ENCODE measurements around a stretch of chr7.

DNA sequence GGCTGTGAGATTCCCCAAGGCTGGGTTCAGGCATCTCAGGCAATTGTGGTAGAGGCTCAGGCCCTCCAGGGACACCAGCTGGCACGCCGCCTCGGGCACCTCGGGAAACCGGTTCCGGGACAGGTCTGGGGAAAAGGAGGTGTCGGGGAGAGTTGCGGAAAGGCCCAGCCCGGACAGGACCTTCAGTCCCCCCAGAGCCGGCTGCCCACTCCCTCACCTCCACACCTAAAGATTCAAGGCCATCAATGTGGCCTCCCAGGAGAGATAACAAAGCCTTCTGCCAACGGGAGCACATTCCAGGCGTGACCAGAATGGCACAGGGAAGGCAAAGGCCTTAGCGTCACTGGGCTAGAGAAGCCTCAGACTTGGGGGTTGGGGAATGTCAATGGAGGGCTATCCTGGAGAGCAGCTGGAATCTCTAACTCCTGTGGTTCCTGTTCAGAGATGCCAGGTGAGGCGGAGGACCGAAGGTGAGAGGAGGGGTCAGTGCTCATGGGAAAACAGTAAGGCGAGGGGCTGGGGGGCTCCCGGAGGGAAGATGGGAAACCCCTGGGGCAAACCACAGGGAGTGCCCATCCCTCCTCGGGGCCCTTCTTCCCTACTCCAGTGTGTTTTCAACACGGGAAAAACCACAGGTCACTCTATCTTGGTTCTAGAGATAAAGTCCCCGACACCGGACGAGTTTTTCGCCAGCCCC is 3.4 kb downstream of the LRCH4 start:
- PRO-cap, result no peak
- RAMPAGE, long total RNA, 3 experiments, result no peak in any of the 3 experiments

GRCh38 chr7:100603608-100604670 is 1.8 kb downstream of the PCOLCE start:
- PRO-cap, result bidirectional peak, plus-strand start at chr7:100604317, minus-strand start at chr7:100604216
- RAMPAGE, long total RNA, 3 experiments, result start-site peak on the minus strand in 1 of 3 experiments, at chr7:100604207-100604216 at its widest, 20 reads per replicate

DNA sequence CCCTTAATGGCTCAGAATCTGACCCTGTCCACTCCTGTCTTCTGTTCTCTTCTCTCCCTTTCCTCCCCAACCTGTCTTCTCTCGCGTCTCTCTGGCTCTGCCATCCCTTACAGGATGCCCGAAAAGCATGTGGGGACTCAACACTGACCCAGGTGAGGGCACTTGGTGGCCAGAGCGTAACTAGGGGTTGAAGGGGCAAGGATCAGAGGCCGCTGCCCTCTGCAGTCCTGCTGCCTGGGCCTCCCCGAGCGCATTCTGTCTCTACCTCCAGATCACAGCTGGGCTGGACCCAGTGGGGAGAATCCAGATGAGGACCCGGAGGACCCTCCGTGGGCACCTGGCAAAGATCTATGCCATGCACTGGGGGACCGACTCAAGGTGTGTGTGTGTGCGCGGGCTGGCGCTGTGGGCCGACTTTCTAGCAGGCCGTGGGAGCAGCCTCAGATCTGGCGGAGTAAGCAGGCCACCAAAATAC is 2.9 kb downstream of the GNB2 start:
- PRO-cap, result no peak
- RAMPAGE, long total RNA, 3 experiments, result start-site peak on the plus strand in 1 of 3 experiments, centred at positions 134 to 368 of the sequence, 5 to 10 reads per replicate

GRCh38 chr7:100706819-100707317 is 947 bp downstream of the POP7 start:
- PRO-cap, result no peak
- RAMPAGE, long total RNA, 3 experiments, result no peak in any of the 3 experiments

GRCh38 chr7:100807171-100807990 is 19.9 kb downstream of the EPHB4 start:
- PRO-cap, result no peak
- RAMPAGE, long total RNA, 3 experiments, result no peak in any of the 3 experiments

DNA sequence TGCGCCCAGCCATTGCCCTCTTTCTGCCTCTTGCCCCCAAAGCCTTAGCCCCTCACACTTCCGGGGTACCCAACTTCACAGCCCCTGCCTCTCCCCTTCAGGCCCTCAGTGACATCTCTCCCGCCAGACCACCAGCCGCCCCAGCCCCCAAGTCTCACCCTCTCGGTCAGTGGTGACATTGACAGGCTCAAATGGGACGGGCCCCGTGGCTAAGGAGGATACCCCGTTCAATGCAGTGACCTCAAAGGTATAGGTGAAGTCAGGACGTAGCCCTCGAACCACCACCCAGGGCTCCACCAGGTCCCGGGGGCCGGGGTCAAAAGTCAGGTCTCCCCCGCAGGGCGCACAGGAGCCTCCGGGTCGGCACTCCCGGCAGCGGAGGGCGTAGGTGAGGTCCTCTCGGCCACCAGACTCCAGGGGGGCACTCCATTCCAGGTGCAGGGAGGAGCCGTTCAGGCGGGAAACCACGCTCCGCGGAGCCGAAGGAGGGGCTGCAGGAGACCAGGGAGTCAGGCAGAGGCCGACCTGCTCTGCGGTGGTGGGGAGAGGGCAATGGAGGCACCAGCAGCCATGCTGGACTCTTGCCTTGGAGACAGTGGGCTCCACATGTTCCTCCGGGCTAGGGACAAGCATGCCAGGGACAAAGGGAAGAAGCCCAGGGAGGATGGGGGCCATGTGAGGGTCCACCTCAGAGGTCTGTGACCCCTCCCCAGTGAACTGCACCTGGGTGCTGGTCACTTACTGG is 7.8 kb downstream of the EPHB4 start:
- PRO-cap, result no peak
- RAMPAGE, long total RNA, 3 experiments, result no peak in any of the 3 experiments

DNA sequence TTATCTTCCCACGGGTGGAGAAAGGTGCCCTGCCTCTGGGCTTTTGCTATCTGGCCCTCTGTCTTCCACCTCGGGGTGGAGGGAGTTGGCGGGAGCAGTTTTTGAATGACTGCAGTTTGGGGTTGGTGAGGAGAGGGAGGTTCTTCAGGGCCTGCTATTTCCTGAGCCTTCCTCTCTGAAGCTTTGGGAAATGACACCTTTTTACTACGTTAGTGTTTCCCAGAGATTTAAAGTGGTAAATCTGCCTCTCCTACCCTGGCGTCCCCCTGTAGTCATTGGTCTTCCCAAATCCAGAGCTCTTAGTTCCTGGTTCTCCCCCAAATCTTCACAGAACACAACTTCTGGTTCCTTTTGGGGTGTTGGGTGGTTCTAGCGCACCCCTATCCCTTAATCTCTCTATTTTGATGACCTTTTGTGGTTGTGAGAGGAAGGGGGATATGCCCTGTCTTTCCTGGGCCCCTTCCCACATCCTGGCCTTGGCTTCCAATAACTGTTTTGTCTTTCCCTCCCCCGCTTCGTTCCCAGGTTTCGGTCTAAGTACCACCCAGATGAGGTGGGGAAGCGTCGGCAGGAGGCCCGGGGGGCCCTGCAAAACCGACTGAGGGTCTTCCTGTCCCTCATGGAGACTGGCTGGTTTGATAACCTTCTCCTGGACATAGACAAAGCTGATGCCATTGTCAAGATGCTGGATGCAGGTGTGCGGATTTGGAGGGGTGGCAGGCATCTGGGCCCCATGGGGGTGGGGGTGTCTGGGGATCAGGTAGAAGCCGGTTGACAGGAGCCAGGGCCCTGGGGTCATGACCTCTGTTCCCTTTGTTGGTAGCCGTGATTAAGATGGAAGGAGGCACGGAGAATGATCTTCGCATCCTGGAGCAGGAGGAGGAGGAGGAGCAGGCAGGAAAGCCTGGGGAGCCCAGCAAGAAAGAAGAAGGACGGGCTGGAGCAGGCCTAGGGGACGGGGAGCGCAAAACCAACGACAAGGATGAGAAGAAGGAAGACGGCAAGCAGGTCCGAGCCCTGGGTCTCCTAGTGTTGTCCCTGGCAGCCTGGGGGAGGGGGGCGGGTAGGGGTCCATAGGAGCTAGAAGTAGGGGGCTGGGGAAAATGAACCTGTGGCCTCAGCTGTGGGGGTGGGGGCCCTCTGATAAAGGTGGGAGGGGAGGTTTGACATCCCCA is 5.6 kb downstream of the UFSP1 start:
- PRO-cap, result no peak
- RAMPAGE, long total RNA, 3 experiments, result start-site peak on the plus strand in 2 of 3 experiments, centred at positions 648 to 854 of the sequence, 19 to 141 reads per replicate

- PRO-cap, result no peak
- RAMPAGE, long total RNA, 3 experiments, result no peak in any of the 3 experiments
Observed at GRCh38 chr7:100942312-100942958, 6.9 kb upstream of the MUC3A start.

- PRO-cap, result no peak
- RAMPAGE, long total RNA, 3 experiments, result no peak in any of the 3 experiments
Observed at GRCh38 chr7:100966869-100967388, 2.4 kb upstream of the MUC12 start.

- PRO-cap, result no peak
- RAMPAGE, long total RNA, 3 experiments, result no peak in any of the 3 experiments
Observed at GRCh38 chr7:100967389-100968458, 1.6 kb upstream of the MUC12 start.

- PRO-cap, result no peak
- RAMPAGE, long total RNA, 3 experiments, result no peak in any of the 3 experiments
Observed at GRCh38 chr7:101095355-101095938, 10.2 kb downstream of the TRIM56 start.

DNA sequence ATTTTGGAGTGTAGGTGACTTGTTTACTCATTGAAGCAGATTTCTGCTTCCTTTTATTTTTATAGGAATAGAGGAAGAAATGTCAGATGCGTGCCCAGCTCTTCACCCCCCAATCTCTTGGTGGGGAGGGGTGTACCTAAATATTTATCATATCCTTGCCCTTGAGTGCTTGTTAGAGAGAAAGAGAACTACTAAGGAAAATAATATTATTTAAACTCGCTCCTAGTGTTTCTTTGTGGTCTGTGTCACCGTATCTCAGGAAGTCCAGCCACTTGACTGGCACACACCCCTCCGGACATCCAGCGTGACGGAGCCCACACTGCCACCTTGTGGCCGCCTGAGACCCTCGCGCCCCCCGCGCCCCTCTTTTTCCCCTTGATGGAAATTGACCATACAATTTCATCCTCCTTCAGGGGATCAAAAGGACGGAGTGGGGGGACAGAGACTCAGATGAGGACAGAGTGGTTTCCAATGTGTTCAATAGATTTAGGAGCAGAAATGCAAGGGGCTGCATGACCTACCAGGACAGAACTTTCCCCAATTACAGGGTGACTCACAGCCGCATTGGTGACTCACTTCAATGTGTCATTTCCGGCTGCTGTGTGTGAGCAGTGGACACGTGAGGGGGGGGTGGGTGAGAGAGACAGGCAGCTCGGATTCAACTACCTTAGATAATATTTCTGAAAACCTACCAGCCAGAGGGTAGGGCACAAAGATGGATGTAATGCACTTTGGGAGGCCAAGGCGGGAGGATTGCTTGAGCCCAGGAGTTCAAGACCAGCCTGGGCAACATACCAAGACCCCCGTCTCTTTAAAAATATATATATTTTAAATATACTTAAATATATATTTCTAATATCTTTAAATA is 11.4 kb downstream of the SERPINE1 start:
- PRO-cap, result bidirectional peak, plus-strand start at position 618 of the sequence, minus-strand start at position 539 of the sequence
- RAMPAGE, long total RNA, 3 experiments, result no peak in any of the 3 experiments

DNA sequence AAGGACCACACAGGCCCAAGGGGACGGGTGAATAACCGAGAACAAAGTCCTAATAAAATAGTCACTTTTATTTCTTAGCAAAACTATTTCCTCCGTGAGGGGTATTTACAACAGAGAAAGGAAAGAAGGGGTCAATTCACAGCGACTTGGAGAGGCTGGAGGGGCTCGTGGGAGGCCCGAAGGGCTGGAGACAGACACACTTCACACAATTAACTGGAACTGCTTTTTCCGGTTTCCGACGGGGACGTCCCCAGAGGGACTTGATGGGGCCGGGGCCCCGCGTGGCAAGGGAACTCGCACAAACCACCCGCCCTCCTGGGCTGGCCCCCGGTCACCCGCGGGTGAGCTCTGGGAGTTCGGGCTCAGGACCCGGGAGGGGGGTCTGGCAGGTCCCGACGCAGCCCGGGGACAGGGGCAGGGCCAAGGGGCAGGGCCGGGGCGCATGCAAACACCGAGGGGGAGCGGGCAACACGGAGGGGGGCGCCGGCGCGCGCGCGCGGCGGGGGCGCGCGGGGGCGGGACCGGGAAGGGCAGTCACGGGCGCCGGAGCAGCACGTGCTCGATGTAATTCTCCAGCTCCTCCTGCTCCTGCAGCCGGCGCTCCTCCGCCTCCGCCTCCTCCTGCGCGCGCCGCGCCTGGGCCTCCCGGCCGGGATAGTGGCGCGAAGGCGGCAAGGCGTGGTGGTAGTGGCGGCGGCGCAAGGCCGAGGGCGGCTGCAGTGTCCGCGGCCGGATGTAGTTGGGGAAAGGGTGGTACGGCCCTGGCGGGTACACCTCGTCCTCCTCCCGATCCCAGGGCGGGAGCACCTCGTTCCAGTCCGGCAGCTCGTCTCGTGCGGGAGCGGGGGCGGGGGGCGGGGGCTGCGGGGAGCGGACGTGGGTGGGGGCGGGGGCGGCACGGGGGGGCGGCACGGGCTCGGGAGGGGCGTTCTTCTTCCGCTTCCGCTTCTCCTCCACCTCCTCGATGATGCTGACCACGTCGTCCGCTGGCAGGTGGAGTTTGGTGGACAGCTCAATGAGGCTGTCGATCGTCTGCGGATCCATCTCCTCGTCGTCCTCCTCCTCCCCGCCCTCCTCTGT is 2.6 kb downstream of the VGF start:
- PRO-cap, result no peak
- RAMPAGE, long total RNA, 3 experiments, result no peak in any of the 3 experiments

DNA sequence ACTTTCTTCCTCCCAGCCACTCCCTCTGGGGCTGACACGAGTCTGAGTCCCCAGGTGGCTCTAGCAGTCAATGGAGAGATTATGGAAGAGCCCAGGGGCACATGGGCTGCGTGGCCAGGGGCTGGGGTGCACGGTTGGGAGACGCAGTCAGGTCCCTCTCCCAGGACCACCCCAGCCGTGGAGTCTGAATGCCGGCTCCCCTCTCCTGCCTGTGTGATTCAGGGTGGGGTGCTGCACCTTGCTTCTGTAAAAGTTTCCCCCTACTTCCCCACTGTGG is 1.9 kb downstream of the CLDN15 start:
- PRO-cap, result no peak
- RAMPAGE, long total RNA, 3 experiments, result no peak in any of the 3 experiments

DNA sequence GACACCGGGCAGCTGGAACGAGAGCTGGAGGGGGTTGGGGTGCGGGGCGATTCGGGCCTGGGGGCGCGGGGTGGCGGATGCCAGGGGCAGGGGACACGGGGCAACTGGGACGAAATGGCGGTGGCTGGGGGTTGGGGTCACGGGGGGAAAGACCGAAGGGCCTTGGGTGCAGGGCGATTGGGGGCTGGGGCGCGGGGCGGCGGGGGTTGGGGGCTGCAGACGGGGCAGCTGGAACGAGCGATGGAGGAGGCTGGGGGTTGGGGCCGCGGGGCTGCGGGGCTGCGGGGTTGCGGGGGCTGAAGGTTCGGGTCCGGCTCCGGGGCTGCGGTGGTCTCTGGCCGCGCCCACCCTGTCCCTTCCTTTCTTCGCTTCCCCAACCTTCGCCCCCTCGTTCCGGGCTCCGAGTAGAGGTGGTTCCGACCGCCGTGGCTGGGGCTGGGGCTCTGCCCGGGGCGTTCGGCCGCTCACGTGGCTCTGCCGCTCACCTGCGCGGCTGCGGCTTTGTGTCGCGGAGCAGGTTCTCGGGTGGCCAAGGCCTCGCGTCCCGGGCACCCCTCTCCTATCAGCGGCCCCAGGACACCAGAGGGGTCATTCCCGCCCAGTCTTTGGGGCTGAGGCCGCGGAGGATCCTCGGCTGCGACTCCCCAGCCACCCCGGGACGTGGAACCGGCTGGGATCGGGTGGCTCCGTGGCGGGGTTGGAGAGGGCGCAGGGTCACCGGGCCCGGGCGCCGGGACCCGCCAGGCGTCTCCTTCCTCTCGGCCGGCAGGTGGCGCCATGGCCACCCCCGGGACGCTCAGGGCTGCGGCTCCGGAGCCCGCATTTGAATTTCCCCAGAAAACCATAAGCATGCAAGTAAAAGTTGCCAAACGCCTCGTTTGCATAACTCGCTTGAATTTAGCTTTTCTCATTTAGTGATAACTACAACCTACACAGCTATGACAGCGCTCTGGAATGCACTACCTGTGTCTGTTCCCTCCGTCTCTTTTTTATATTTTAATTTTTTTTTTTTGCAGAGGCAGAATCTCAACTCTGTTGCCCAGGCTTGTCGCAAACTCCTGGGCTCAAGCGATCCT is 1.0 kb downstream of the COL26A1 start:
- PRO-cap, result no peak
- RAMPAGE, long total RNA, 3 experiments, result no peak in any of the 3 experiments

DNA sequence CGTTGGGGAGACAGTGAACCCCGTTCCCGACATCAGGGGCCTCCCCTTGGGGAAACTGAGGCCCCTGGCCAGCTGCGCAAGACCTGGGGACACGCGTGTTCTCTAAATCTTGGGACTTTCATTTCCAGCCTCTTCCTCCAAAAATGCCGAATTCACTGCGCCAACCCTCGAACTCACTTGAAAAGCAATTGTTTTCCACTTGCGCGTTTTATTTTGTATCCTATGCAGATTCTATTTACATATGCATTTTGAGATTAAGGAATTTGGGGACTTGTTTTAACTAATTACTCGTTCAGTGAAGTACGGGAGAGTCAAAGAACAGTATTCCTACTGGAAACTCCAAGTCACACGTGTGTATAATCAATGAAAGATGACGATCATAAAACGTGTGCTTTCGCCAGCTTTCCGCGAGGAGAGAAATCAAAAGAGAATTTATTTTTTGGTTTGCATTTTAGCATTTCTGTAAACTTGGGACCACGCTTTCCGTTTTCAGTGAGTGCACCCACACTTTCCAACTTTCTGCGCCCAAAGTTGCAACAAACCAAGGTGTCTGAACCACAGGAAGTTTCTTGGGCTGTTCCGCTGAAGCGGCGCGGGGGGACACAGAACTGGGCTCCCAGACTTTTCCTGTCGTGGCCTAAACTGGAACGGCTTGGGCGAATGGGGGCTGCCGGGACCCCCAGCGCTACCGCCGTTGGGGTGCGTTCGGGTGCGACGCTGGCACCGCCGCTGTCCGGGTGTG is 2.8 kb upstream of the CUX1 start:
- PRO-cap, result bidirectional peak, plus-strand start at position 585 of the sequence, minus-strand start at position 518 of the sequence; bidirectional peak, plus-strand start at position 645 of the sequence, minus-strand start at position 609 of the sequence
- RAMPAGE, long total RNA, 3 experiments, result no peak in any of the 3 experiments

GRCh38 chr7:101816550-101816836 is 933 bp upstream of the CUX1 start:
- PRO-cap, result bidirectional peak, plus-strand start at chr7:101816737, minus-strand start at chr7:101816683
- RAMPAGE, long total RNA, 3 experiments, result no peak in any of the 3 experiments

GRCh38 chr7:101818599-101819342 is 1.3 kb downstream of the CUX1 start:
- PRO-cap, result no peak
- RAMPAGE, long total RNA, 3 experiments, result no peak in any of the 3 experiments

DNA sequence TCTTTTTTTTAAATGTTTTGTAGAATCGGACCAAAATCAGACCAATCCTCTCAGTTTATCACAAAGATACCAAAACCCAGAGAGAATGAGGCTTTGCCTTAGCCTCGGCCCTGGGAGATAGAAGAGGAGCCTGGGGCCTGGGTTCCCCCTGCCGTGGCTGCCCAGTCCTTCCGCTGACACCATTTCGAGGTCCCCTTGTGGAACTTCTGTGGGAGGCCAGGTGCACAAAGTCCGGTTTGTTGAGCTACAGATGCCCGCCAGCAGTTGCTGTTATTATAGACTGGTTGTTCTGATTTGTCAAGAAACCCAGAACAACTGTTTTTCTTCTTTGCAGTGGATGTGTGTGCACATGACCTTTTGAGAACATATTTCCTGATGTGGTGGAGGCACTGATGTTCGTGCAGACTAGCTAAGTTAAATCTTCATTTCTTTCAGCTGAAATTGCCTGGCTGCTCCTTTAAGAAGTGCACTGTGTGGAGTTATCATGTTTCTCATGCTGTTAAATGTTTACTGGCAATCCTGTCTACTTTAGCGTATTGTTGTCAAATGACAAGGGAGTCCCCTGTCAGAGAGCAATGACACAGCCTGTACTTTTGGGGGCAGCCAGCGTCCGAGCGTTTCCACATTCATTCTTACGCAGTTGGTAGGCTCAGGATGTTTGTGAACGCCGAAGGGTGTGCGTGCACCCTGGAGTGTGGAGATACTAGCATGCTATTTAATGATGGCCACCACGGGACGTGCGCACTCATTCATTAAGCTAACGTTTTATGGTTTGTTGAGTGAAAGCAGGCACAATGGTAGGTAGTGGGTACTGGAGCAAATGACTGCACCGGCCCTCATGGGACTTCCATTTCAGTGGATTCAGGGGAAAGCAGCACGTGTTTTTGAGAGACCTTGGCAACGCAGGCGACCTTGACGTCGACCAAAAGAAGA is 47.8 kb downstream of the CUX1 start:
- PRO-cap, result no peak
- RAMPAGE, long total RNA, 3 experiments, result start-site peak on the plus strand in 1 of 3 experiments, centred at position 733 of the sequence, 7 reads per replicate

GRCh38 chr7:101891815-101892771 is 74.7 kb downstream of the CUX1 start:
- PRO-cap, result no peak
- RAMPAGE, long total RNA, 3 experiments, result no peak in any of the 3 experiments